Ileum (tissue), 1 donor: ENCODE measurements around a stretch of chr1.

GRCh38 chr1:229694175-229694861 lies 68.3 kb downstream of the URB2 start:
- PRO-cap: no peak

DNA sequence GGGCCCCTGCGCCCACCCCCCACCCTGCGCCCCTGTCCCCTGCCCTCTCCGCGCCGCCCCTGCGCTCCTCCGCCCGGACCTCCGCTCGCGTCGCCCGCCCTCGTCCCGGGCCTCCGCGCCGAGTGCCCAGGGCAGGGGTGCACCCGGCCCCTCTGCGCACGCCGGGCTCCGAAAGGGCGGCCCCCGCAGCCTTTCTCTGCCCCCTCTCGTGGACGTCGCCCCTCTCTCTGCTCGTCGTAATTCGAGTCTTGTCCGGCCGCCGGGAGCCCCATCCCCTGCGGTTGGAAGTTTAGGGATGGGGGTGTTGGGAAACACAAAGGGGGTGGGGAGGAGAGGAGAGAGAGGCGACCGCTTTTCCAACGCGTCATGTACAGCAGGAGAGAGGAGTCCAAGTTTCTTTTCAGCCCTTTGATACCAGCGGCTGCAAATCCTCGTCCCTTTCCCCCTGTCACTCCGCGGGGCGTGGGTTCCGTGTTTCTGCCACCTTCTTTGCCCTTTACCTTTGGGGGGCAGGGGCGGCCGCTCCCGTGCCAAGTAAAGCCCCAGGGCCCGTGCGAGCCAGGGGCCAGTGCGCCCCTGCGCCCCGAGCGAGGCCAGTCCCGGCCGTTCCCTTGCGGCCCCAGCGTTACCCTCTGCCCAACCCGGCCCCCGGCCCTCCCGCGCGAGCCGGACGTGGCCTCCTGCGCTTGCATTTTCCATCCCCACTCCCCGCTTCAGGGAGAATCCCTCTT lies 559 bp downstream of the GALNT2 start:
- PRO-cap: bidirectional peak, plus-strand start at position 316 of the sequence, minus-strand start at position 124 of the sequence; bidirectional peak, plus-strand start outside the sequence, minus-strand start at position 613 of the sequence

DNA sequence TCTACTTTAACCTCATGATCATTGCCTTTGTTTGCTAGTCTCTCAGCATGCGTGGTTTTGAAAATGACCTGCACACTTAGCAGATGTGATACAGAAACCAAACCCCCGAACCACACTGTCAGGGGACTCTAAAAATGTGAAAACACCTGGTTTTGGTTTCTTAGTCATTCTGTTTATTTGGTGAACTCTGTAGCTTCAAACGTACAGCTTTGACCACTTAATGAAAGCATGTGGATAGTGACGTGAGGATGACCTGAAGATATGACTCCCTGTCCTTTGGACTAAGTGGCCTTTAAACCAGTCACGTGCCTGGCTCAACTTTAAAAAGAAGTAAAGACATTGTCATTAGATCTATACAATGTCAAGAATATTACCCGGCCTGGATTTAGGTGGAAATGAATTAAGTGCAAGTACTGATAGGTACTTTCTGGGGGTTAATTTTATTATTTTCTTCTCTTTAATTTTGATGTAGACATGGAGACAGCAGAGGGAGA lies 56.8 kb downstream of the GALNT2 start:
- PRO-cap: no peak

DNA sequence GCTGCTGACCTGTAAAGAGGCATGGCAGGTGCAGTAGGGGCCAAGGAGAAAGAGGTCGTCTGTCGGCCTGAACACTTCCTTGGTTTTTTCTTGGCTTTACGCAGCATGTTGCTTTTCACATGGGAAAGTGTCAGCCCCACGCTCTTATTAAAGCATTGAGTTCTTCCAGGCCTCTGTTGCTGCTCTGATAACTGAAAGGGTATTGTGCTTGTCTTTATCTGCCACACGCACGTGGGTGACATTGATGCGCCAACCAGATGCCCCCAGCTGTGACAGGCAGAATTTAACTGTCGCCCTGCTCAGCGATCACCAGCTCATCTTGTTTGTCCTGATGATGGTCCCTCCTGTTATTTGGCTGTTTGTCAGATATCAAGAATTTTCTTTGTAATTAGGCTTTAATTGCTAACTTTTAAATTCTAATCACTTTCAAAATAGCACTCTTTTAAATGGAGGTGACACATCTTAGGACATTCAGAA lies 76.5 kb downstream of the GALNT2 start:
- PRO-cap: no peak

- PRO-cap: no peak
Observed at GRCh38 chr1:230144024-230144502, 77.0 kb downstream of the GALNT2 start.

DNA sequence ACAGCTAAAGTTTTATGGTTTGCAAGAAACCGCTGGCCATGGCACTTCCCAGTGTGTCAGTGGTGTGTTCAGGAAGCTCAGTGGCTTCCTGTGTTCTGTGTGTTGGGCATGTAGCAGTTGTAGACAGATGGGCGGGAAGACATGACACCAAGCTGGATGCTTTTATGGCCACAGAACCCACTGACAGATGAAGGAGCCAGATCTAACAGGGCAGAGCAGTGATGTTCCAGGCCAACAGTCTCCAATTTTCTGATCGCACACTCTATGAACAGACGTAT lies 119.9 kb downstream of the GALNT2 start:
- PRO-cap: no peak

GRCh38 chr1:230212328-230212848 lies 145.3 kb downstream of the GALNT2 start:
- PRO-cap: unidirectional peak, plus-strand start at chr1:230212560

DNA sequence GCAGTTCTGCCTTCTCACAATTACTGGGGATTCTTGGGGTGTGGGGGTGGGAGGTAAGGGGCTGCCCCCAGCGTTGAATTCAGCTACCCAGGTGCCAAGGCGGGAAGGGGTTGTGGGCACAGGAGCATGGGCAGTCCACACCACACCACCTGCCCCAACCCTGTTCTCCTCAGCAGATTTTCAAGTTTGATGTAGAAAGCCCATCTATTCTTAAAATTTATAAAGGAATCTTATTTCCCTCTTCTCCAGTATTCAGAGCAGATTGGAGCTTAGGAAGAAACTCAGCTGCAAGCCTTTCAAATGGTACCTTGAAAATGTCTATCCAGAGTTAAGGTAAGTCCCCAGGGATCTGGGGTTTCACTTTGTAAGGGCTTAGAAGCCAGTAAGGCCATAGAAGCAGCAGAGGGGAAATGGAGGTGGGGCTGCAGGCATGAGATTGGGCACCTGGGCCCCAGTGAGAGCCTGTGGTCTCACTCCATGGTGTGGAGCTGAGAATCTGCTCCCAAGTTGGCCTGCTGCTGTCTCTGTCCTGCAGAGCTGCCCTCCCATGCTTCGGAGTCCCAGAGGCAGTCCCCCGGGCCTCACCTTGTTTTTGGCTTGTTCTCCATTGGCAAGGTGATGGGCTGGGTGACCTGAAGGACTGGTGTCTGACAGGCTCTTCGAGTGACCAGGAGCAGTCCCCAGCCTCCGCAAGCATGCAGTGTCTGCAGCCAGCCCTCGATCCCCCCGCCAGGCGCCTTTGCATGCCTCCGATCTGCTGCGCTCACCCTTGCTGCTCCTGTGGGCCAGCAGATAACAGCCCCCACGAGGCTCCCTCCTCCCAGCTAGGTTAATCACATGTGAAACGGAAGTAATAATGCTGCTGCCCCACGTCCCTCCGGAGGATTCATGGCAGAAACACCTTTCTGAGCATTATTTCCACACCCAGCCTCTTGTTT lies 163.2 kb downstream of the PGBD5 start:
- PRO-cap: no peak

DNA sequence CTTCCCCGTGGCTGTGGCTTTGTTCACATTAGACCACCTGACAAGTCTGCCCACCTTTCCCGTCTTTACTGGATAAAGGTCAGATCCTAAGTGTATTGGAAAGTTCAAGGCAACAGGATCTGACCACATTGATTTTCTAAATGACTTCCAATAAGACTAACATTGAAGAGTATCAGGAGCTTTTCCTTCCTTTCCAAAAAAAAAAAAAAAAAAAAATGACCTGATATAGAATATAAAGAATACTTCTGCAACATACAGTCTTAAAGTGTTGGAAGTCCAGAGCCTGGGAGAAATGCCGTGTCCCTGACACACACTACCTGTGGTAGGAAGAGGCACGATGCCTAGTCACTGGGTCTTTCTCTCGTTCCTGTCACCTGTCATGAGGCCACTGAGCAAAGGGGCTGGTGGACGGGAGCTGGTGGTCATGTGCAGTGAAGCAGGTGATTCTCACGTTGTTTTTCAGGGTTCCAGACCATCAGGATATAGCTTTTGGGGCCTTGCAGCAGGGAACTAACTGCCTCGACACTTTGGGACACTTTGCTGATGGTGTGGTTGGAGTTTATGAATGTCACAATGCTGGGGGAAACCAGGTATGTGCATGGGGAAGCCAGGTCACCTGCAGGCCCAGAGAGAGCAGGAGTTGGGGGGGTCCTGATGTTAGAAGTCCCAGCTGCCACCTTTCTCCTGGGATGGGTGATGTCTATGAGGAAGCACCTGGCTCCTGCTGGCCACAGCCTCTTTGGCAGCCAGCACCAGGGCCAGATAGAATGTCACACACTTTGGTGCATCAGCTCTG lies 161.2 kb downstream of the PGBD5 start:
- PRO-cap: no peak

GRCh38 chr1:230300813-230301228 lies 125.3 kb downstream of the PGBD5 start:
- PRO-cap: no peak

GRCh38 chr1:230422564-230423086 lies 3.5 kb downstream of the PGBD5 start:
- PRO-cap: no peak

DNA sequence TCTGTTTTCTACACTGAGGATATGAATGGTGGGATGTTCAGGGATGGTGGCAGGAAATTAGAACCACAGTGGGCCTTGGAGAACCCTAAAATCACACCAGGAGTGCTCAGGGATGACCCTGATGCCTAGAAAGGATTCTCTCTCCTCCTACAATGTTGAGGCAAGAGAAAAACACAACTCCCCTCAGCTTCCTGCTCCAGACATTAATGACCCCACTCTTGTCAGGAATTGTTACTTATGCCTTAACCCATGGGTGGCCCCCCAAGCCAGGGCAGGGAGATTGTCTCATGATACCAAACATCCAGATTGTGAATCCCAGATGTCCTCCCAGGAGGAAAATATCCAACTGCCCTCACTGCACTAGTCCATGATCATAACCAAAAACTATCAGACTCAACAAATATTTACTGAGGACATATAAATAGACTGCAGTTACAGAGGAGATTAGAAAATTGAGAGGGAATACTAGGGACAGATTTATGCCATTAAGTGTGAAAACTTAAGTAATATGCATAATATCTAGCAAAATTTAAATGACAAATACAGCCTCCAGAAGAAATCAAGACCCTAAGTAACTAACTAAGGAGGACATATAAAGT lies 13.2 kb upstream of the AGT start:
- PRO-cap: no peak

DNA sequence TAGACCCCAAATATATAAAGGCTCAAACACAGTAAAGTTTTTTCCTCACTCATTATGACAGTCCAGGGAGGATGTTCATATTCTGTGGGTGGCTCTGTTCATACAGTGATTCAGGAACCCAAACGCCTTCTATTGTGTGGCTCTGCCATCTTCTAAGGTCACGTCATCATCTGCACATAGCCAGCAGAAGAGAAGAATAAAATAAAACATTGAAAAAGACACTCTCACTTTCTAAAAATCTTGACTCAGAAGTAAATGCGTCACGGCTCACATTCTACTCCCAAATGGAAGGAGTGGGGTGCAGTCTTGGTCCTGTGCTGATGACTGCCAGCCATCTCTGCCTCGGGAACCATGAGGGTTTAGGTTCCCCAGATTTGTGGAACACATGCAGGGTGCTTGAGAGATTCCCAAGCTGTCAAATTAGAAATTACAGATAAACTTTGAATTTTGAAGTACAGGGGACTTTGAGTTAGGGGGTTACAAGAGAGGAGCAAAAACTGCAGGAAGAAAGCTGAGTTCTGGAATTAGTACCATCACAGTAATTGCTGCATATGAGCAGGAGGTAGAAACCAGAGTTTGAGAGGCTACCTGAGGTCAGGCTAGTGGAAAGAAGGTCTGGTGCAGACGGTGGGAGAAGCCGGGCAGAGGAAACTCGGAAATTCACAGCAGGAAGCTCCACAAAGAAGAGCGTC lies 29.5 kb downstream of the CAPN9 start:
- PRO-cap: no peak

DNA sequence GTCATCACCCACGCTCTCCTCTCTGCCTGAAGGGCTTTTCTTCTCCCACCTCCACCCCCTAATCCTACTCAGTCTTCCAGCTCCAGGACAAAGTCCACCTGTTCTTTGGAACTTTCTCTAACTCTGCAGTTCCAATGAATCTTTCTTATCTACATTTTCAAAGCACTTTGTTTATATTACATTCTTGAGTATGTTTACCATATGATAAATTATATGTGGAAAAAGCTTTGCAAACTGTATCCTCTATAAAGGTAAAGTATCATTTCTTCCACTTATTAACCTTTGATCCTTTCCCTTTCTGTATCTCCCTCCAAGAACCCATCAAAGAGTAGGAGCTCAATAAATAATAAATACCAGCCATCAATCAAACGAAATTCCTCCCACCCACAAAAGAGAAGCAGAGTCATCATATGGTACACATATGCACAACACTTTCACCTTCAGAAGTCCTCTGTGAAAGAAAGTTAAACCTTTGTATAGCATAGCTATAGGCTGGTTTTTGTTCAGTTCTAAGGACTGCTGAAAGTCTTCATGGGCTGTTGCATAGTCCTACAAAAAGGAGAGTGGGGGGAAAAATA lies 39.6 kb downstream of the TTC13 start:
- PRO-cap: no peak

DNA sequence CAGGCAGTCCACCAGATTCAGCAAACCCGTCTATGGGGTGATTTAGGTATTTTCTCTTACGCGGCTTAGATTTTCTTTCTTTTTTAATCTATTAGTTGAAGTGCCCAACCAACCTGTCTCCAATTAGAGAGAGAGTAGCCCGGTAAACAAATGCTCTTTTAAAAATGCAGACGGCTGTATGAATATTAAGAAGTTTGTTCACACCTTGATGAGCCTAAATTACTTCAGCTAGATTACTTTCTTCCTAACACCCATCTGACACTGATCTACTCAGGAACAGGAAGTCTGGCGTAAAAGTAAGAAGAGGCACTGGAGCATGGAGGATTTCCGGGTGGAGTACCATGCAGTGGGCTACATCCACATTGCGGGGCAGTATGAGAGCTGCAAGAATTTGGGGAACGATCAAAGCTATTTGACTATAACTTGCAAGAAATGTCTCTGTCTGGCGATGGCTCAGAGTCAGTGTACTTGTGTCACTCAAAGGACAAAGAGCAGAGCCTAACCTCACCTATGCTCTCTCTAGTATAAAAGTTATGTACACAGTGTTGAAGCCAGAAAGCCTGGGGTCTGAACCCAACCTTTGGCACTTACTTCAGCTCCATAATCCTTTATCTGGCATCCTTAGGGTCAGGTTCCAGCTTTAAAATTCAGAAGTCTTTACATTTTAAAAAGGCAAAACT lies 8.1 kb downstream of the C1orf131 start:
- PRO-cap: unidirectional peak, plus-strand start at position 554 of the sequence

- PRO-cap: no peak
Observed at GRCh38 chr1:231366001-231366788, 28.1 kb downstream of the SPRTN start.

- PRO-cap: no peak
Observed at GRCh38 chr1:231601704-231602131, 24.9 kb upstream of the DISC1 start.

GRCh38 chr1:231627074-231627895 lies 695 bp downstream of the DISC1 start:
- PRO-cap: bidirectional peak, plus-strand start at chr1:231627518, minus-strand start at chr1:231627483

DNA sequence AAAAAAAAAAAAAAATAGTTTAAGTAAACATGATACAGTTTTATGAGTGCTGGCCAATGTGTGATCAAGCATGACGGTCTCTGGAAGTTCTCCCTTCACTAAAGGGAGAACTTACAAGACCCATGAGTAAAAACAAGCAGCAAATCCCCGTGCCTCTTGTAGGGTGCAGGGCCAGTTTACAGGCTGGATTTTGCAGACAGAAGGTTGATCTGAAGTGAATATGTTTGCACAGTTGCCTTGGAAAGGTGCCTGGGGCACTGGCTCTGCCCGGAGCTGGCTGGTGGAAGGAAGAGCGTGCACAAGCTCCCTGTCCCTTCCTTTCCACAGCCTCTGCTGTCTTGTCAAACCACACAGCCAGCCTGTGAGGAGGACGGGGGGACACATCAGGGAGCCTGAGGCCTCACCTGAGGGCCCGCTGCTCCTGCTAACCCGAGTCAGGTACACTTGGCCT lies 251.7 kb downstream of the SIPA1L2 start:
- PRO-cap: no peak

GRCh38 chr1:232571597-232572080 lies 58.3 kb downstream of the SIPA1L2 start:
- PRO-cap: no peak